ReNcell CX (cell line): ENCODE data around the gene USP14.

GRCh38 chr18:158125-159280, at the start of gene USP14:
Gene USP14, plus strand, starts transcription at chr18:158557.
- PRO-cap, result bidirectional peak, plus-strand start at chr18:158594, minus-strand start at chr18:158270; bidirectional peak, plus-strand start at chr18:158808, minus-strand start at chr18:158797

GRCh38 chr18:160053-160368, 1.7 kb downstream of the USP14 start:
- PRO-cap, result no peak

GRCh38 chr18:668013-669366, 11.0 kb downstream of the TYMS start:
- PRO-cap, result no peak

GRCh38 chr18:813435-813722, 1.3 kb upstream of the YES1 start:
- PRO-cap, result no peak

DNA sequence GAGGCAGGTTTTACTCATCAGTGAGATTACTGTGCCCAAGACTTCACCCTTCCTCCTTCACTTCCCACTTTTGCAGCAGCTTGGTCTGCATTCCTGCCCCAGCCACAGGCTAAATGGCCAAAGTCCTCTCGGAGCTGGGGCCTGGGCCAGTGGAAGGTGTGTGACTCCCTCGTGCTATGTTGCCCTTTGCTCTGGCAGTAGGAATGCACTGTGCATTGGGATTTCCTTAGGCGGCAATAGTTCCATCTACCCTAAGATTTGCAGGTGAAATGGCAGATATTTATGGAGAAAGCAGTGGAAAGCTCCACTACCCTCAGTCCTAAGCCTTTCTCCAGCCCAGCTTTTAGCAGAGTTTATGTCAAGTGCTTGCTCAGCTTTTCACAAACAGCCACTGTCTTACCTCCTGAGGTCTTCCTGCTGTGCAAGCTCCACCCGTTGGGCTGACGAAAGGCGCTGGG, 36.3 kb upstream of the YES1 start:
- PRO-cap, result no peak

DNA sequence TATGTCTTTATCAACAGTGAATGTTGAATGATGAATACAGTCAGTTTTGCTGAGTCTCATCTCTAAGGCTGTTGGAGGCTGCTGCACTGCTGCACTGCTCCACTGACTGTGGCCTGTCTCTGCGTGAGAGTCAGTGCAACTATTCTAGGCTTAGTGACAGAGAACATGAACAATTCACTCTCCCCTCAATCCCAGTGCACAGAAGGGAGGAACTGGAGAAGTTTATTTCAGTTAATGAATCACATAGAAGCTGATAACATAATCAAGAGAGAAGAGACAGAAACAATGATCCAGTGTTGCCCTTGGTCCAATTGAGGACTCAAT, 483.4 kb downstream of the METTL4 start:
- PRO-cap, result no peak

GRCh38 chr18:2605671-2606259, 34.4 kb downstream of the NDC80 start:
- PRO-cap, result no peak

DNA sequence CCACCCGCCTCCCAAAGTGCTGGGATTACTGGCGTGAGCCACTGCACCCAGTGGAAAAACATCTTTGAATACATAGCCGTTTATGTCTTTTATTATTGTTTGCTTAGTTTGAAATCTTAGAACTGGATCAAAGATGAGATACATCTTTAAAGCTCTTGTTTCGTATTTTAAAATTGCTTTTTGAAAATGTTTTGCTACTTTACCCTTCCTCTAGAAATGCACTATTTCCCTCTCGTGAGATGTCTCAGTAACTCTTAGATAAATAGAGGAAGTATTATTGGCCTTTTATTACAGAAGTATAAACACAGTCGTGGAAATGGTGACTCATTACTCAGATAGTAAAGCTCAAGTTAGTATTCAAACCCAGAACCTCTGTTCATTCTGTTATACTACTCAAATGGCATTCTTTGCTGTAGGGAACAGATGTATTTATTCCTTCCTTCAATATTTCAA, 2.5 kb downstream of the SMCHD1 start:
- PRO-cap, result no peak

DNA sequence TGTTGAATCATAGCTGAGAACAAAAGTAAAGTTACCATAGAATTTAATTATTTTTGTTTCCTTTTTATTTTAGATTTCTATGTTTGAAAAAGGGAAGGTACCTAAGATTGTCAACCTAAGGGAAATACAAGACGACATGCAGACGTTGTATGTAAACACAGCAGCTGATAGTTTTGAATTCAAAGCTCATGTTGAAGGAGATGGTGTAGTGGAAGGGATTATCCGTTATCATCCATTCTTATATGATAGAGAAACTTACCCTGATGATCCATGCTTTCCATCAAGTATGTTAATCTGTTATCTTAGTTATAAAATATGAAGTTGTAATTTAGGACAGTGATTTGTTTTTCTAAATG, 42.2 kb downstream of the SMCHD1 start:
- PRO-cap, result no peak

GRCh38 chr18:2735403-2736381, 80.2 kb downstream of the SMCHD1 start:
- PRO-cap, result no peak

DNA sequence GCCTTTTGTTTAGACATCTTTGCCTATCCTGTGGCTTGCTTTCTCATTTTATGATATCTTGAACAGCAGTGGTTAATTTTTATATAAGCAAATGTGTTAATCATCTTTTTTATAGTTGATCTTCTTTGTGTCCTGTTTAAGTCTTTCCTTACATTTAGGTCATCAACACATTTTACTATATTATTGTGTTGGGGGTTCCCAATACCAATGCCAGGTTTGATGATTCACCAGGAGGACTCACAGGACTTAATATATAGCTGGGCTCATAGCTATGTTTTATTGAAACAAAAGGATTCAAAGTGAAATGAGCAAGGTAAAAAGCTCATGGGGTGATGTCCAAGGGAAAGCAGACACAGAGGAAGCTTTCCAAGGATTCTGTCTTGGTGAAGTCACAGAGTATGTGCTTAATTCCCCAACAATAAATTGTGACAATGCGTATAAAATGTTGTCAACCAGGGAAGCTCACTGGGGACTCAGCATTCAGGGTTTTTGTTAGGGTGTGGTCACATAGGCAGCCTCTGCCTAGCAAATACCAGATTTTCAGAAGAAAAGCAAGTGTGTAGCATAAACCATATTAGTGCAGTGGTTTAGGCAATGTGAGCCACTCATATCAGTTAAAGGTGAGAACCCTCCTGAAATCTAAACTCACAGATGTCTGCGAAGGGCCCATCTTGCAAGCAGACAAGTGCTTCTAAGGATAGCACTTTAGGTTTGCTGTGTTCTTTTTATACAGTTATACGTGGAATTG, 92.6 kb upstream of the EMILIN2 start:
- PRO-cap, result no peak

GRCh38 chr18:2805763-2806577, 40.8 kb upstream of the EMILIN2 start:
- PRO-cap, result no peak

GRCh38 chr18:2891247-2891777, 44.5 kb downstream of the EMILIN2 start:
- PRO-cap, result no peak

DNA sequence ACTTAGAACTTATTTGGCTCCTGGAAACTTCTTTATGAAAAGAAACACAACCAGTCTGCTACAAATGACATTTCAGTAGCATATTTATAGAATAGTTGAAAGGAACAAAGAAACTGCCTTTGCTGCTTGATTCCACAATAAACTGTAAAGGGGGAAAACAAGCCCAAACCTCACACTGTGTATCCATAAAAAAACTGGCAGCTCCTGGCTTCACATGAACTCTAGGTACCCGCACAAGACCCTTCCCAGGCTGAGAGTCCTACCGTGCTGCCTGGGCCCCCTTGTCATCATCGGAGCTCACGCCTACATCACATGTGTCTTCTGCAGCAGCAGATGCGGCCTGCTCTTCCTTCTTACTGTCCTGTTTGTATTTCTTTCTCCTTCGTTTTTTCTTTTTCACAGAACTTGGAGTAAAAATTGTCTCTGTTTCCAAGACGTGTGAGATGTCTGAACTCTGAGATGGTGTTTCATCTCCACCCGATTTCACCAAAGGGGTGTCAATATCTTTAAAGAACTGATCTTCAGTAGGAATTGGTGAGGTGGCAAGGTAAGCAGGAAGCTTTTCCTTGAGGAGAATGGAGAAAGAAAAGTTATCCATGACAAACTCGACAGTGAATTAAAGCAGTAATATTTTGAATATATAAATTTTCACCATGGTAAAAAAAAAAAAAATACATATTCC, 62.0 kb downstream of the LPIN2 start:
- PRO-cap, result no peak

- PRO-cap, result no peak
Observed at GRCh38 chr18:2979687-2980297, 33.2 kb downstream of the LPIN2 start.

DNA sequence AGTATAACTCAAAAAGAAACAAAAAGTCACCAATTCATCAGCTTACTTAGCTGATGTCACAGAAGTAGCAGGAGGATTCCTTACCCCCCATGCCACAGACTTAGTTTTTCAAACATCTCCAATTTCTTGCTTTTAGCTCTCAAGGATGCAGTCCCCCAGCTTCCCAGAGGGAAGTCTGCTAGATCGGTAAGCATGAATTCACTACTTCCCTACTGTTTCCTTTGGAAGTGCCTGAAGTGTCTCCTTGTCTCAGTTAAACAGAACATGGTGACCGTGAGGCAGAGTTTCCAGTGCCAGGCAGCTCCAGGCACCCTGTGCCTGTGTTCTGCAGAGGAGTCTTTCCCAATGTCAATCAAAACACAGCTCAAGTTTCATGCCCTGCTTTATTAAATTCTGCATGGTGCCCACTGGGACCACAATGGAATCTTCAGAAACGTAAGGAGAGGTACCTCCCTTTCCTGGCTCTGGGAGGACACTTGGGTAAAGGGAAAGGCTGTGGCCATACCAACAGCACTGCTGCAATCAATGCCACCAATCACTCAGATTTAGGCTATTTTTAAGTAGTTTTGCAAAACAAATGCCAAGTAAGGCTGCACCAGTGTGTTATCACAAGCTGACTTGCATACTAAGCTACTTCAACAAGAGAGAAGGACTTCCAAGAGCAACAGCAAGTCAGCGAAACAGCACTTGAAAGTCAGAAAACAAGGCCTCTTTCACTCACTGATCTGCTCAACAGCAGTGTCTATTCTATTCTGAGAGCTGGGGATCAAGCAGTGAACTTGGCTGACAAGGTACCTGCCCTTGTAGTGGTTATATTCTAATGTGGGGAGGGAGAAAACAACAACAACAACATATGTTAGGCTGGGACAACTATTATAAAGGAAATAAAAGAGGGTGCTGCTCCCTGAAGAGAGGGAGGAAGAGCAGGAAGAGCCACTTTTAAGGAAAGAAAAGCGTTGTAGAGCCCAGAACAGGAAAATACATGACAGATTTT, 15.0 kb downstream of the LPIN2 start:
- PRO-cap, result no peak

DNA sequence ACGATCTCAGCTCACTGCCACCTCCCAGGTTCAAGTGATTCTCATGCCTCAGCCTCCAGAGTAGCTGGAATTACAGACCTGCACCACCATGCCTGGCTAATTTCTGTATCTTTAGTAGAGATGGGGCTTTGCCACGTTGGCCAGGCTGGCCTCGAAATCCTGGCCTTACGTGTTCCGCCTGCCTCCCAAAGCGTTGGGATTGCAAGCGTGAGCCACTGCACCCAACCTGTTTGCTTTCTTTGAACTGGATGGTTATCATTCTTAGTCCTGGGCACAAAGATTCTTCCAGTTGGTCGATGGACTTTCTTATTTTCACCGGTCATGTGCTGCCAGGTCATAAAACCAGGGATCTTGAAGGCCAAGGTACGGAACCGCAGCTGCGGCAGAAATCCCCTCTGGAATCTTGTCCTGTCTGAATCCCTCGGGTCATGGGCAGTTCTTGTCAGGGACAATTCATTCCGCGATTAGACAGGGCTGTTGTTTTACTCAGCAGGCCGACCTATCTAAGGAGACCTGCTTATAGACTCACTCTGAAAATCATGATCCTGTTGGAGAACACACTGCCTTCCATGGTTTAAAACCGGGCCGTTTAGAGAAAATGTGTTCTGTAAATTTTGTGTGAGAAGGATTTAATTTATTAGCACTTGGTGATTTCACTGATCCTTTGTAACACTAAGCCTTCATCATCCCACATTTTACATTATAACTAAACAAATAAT, 13.8 kb upstream of the LPIN2 start:
- PRO-cap, result no peak

- PRO-cap, result no peak
Observed at GRCh38 chr18:3079082-3079618, 66.2 kb upstream of the LPIN2 start.

DNA sequence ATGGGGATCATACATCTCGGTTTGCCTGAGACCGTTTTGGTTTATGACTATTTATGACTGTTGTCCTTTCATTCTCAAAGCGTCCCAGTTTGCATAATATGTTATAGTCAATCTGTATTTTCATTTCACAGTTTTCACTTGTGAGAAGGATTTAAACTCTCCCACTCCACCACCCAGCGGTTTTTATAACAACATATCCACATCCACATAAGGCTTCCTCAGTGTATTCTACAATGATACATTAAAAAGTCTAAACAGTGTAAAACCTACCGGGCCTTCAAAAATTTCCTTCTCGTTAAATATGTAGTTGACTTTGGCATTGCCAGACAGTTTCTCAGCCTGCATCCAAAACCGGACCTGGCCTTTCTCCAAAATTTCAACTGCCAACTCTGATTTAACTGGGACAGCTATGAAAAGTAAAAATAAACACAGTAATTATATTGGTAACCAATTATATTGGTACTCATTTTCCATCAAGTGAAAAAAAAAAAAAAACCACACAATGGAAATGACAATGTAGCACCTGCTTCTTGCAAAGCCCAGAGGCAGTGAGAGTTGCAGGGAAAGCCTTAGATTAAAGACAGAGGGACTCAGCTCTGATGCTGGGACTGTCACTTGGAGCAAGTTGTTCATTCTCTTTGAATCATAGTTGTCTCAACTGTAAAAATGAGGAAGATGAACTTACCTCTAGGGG, 81.1 kb upstream of the LPIN2 start:
- PRO-cap, result no peak

DNA sequence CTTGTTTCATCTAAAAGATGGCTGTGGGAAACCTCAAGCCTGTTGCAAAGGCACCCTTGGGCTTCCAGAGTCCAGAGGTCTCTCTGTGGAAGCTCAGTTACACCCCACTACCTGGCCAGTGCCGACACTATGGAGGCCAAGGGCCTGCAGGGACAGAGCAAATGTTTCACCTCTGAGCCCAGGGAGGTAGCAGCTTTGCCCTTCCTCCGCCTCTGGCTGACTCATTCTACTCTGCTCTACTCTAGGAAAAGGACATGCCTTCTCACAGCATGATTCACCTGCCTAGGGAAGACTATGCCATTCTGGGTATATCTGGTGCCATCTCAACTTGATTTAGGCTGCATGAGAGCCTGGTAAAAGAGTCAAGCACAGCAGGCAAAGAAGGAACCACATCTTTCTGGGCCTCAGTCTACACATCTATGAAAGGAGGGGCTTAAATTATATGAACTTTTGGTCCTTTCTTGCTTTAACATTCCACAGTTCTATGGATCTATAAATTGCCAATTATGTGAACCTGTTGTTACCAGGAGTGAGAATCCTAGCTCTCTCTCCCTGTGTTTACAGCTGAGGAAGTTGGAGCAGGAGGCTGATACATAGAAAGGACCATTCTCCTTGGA, 12.1 kb downstream of the MYOM1 start:
- PRO-cap, result no peak